Epithelial cell of prostate (primary cell): Measurements from ENCODE around the genes UGT2B10, STATH and GRSF1.

GRCh38 chr4:68373397-68373891 is 23.6 kb upstream of the YTHDC1 start:
- RRBS = no CpG with 5 or more reads among the region's 17 CpGs

DNA sequence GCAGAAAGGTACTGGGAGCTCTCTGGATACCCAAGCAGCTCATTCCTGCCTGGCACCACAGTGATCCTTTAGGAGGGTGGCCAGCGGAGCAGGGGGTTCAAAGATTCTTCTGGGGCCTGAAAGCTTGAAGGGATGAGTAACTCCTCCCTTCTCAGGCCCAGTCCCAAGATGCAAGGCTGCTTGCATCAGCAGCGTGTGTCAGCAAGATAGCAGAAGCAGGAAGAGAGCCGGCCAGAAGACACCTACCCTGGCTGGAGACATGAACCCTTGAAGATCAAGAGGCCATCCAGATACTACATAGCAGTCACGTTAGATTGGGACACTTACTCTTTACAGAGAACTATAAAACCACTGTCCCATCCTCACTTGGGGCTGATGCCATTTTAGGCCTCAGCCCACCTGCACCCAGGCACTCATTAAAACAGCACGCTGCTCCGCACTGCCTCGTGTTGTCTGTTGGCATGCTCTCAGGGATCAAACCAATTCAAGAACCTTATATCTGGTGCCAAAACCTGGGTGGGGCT is 6.6 kb downstream of the UGT2B17 start:
- RRBS = no CpG with 5 or more reads among the region's 7 CpGs

DNA sequence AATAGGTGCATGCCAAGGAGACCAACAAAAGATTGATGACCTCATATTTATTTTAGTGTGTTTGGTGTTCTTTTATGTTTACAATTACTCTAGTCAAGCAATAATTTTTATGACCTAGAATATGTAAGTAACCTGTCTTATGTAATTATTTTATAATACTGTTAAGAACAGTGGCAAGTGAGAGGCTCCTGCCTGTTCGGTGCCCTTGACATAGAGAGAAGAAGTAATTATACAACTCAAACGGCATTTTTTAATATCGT is 232 bp upstream of the UGT2B15 start:
- RRBS = no CpG with 5 or more reads among the region's 3 CpGs

GRCh38 chr4:68815817-68816303 is at the start of gene UGT2B10:
Gene UGT2B10, plus strand, starts transcription at chr4:68815994.
- RRBS = no CpG with 5 or more reads among the region's 3 CpGs

DNA sequence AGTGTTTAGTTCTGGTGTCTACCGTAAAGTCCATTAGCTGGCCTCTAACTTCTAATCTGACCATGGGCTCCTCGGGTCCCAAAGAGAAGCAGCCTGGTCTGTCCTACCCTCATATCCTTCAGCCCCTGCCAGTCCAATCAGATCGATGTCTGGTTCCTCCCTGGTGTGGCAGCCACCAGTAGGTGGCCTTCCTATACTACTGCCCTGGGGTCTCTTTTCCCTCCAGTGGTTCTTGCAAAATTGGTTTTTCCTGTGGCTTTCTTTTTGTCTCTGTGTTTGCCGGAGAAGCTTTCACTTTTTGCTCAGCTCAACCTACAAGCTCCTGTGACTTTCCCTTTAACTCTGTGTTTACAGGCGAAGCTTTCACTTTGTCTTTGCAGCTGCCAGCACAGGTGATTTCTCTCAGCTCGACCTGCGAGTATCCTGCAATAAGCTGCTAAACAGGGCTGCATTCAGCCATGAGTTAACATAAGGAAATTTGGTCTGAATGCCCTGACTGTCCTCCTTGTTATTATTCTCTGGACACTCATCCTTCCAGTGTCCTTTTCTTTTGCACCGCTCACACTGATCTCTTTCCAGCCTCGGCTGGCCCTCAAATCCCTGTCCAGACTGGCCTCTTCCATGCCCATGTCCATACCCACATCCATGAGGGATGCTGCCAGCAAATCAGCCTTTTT is 46.7 kb downstream of the UGT2A3 start:
- RRBS = no CpG with 5 or more reads among the region's 9 CpGs

- RRBS = no CpG with 5 or more reads among the region's 4 CpGs
Observed at GRCh38 chr4:69495154-69495671, 492 bp downstream of the UGT2B4 start.

- RRBS = no CpG with 5 or more reads among the region's 7 CpGs
Observed at GRCh38 chr4:69663742-69664116, 10.7 kb upstream of the UGT2A1 start.

DNA sequence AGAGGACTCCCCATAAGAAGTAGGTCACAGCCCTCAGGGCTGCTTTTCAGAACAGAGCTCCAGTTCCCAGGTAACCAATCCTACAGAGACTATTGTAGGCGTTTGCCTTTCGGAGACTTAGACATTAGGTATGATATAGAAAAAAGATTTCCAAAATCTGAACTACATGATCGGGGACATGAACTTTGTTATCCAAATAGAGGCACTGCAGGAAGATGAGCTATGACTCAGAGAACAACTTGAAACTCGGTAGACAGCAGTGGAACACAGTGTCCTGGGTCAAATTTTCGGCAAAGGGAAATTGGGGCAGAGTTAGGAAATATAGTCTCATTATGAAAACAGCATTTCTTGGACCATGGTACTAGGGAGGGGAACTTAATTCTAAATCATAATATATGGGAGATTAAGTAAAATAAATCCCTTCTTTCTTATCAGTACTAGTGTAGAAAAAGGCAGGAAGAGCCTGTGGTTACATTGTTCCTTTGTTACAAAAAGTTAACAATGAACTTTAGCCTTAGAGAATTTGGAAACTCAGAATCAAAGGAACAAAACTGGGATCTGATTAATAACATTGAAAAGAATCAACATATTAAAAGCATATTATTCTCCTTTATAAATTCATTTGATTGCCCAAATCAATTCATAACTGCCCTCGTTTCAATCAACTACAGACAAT is 33.9 kb downstream of the SULT1B1 start:
- RRBS = no CpG with 5 or more reads among the region's 6 CpGs

DNA sequence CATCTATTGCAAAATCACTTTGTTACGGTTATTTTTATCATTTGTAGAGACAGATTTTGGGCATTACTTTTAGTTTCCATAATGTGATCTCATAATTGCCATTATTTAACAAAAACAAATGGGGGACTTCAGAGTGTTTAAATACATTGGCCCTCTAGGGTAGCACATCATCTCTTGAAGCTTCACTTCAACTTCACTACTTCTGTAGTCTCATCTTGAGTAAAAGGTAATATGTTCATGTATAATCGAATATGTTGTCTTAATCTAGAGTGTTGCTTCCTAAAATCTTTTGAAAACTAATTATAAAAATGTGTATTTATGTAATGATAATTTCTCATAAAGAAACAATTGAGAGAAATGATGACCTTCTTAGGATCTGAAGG is at the start of gene STATH:
TSS of gene STATH (plus strand) at position 167 of the 383 bp plus-strand sequence.
- RRBS = no CpG with 5 or more reads among the region's 2 CpGs

DNA sequence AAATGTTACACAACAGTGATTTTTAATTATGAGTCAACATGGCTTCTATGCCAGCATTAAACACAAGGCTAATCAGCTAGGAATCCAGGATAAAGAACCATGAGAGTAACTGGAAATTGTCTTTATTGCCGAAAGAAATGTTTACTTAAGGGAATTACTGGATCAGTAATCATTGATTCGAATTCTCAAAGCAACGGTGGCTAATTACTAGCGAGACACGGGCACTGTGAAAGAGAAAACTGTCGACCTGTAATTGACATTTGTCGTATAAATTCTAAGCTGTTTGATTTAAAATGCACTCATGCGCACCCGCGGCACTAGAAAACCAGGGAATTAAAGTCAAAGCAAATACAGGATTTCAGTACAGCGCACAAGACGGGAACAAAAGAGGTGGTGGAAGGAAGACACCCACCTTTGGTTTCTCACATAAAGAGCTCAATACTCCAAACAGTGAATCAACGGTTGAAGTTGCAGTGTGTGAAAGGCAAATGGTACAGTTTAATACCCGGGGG is 15.6 kb downstream of the UTP3 start:
- RRBS = no CpG with 5 or more reads among the region's 14 CpGs

GRCh38 chr4:70704370-70705219 is 16.3 kb downstream of the UTP3 start:
- RRBS = under 1% methylated on average over 31 of the region's 97 CpGs

DNA sequence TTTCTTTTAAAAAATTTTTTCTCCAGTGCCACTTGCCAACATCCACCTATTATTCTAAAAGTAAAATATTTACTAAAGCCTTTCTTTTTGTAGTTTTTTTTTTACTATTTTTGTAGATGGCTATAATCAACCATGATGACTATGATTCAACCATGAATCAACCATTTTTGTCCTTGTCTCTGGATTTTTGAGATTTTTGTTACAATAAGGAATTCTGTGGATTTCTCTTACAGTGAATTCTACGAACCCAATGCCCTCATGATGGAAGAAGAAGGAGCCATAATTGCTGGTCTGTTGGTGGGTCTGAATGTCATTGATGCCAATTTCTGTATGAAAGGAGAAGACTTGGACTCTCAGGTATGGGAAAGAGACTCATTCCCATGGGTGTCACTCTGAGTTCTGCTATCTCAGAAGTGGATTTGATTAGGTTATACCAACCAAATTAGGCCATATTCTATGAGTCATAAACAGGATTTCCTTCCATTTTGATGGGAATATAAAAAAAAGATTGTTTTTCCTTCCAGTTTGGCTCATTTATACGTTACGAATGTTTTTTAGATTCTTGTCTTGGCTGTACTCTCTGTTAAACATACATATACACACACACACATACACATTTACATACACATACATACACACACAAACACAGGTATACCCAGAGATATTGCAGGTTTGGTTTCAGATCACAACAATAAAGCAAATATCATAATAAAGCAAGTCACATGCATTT is 46.7 kb downstream of the RUFY3 start:
- RRBS = no CpG with 5 or more reads among the region's 3 CpGs

DNA sequence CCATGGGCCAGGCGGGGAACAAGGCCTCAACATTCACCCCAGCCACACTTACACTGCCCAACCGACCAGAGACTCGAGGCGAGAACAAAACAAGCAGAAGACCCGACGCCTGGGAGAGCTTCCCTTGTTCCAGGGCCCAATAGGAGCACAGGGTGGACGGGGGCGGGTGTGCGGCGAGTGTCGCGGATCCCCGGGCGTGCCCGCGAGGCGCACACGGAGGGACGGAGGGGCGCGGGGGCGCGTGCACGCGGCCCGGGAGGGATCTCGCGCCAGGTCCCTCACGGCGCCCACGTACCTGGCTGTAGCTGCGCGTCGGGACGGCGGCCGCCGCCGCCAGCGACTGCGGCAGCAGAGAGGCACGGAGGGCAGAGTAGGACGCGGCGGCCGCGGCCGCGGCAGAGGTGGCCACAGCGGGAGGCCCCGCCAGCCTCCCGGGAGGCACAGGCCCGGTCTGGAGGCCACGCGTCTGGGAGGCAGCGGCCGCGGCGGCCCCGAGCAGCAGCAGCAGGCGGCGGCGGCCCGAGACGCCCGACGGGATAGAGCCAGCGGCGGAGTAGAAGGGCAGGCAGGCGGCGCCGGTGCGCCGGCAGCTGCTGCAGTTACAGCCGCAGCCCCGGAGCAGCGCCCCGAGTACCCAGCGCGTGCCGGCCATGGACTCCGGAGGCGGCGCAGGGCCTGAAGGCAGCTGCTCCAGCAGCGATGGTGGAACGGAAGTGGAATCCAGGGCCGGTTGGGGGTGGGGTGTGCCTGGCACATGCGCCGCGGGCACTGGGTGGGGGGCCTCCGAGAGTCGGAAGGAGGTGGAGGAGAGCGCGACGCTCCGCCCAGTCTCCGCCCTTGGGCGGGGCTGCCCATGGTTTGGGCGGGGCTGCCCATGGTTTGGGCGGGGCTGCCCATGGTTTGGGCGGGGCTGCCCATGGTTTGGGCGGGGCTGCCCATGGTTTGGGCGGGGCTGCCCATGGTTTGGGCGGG is at the start of gene GRSF1:
TSS of gene GRSF1 (minus strand) at position 715 of the 972 bp plus-strand sequence.
- RRBS = under 1% methylated on average over 20 of the region's 104 CpGs

- RRBS = no CpG with 5 or more reads among the region's 7 CpGs
Observed at GRCh38 chr4:70992309-70992742, 1.1 kb upstream of the DCK start.

GRCh38 chr4:70995870-70996496 is 2.5 kb downstream of the DCK start:
- RRBS = no CpG with 5 or more reads among the region's 7 CpGs

GRCh38 chr4:71059182-71059687 is 65.8 kb downstream of the DCK start:
- RRBS = no CpG with 5 or more reads among the region's 19 CpGs

DNA sequence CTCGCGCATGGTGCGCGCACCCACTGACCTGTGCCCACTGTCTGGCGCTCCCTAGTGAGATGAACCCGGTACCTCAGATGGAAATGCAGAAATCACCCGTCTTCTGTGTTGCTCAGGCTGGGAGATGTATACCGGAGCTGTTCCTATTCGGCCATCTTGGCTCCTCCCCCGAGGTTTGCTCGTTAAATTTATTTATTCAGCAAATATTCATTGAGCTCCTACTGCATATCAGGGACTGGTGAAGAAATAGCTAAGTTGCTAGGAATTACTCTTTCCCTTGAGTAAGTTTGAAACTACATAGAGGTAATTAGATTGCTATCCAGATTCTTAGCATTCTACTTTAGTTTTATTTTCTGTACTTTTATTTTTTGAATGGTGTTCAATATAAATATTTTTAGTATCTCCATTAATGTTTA is 66.2 kb downstream of the DCK start:
- RRBS = no CpG with 5 or more reads among the region's 11 CpGs

- RRBS = no CpG with 5 or more reads among the region's 9 CpGs
Observed at GRCh38 chr4:71229390-71229990, 42.4 kb downstream of the SLC4A4 start.

DNA sequence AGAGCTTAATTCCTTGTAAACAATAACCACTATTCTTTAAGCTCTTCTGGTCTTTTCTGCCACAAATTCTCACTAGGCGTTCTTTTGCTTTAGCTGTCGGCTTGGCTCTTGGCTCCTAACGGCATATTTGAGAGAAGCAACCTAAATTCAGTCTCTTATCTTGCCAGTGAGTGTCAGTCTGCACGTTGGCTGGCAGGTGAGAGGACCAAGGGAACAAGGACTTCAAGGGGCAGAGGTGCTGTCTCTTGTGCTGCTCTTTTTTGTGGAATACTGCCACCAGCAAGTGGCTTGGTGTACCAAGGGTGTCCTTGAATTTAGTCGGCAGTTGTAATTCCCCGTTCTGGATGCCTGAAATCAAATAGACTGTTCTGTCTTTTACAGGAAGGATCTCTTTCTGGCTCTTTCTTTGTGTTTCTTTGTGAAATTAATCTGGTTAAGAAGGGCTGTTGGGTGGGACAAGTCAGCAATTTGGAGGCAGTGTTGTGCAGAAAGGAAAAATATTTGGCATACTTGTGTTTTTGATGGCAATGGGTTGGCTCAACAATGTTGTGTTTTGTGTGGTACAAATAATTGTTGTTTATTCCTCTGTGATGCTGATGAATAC is 74.0 kb downstream of the SLC4A4 start:
- RRBS = no CpG with 5 or more reads among the region's 6 CpGs